Brain (tissue), 1 donor: ENCODE measurements around a stretch of chr10.

GRCh38 chr10:55627862-55629034 lies 732.8 kb downstream of the ZWINT start:
- RRBS = no CpG with 5 or more reads among the region's 57 CpGs

- RRBS = no CpG with 5 or more reads among the region's 10 CpGs
Measured at GRCh38 chr10:55629687-55630117, 731.4 kb downstream of the ZWINT start.

DNA sequence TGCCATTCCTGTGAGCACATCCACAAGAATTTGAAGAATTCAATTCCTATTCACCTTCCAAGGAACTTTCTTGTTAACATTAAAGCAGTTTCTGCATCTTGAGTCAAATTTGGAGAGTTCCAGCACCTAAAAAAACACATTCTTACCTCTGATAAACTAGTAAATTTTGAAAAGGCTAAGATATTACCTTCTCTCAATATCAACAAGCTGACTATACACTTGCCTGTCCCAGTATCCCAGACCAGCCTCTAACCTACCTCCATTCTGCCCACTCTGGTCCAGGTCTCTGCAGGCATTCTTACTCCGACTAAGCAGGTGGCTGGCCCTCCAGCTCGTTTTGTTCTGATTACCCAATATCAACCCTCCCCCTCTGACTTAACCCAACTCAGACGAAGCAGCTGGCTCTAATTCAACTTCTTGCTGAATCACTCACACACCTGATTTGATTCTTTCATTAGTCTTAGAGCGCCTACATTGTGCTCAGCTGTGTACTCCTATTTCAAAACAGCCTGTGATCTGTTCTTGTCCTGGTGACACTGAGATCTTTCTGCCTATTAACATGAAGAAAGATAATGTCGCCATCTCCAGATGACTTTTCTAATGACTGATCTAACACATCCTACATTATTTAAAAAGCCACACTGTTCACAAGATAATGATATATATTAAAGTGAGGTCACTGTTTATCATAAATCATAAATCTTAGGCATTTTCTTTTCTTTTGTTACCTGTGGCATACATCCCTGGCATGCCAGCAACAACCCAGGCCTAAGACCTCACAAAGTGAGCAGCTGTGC lies 275.0 kb downstream of the IPMK start:
- RRBS = no CpG with 5 or more reads among the region's 5 CpGs

- RRBS = no CpG with 5 or more reads among the region's 6 CpGs
Measured at GRCh38 chr10:58189283-58189896, 78.3 kb downstream of the IPMK start.

GRCh38 chr10:58191528-58192233 lies 76.0 kb downstream of the IPMK start:
- RRBS = no CpG with 5 or more reads among the region's 1 CpG

DNA sequence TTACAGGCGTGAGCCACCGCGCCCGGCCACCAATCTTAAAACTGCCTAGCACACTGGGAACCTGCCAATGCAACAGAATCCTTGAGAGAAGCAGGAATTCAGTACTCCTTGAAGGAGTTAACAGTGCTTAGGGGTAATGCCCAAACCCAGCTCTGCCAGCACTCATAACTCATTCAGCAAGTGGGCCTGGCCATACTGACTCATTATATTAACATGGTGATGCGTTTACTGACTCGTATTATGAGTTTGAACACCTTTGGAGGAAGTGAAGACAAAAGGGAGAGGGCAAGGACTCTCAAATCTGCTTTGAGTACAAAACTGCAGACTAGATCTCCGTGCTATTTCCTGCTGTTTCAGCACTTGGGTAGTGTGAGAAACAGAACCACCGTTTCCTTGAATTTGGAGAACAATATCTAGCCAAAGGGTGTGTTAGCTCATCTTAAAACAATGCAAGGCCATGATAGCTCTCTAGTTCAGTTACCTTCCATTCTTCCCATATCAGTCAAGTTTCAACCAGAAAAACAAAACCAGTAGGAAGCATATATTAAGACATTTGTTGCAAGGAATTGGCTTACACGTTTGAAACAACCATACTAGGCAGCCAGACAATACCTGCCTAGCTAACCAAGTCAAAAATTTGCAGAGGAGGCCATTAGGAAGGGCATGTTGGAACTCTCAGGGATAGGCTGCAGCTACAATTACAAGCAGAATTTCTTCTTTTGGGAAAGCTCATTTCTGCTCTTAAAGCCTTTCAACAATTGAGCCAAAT lies 30.7 kb downstream of the SLC16A9 start:
- RRBS = no CpG with 5 or more reads among the region's 9 CpGs

GRCh38 chr10:59698859-59699336 lies 10.8 kb downstream of the SLC16A9 start:
- RRBS = no CpG with 5 or more reads among the region's 6 CpGs

- RRBS = no CpG with 5 or more reads among the region's 1 CpG
Measured at GRCh38 chr10:59803399-59804130, 50.3 kb upstream of the MRLN start.

- RRBS = no CpG with 5 or more reads among the region's 3 CpGs
Measured at GRCh38 chr10:59897758-59898291, 8.5 kb downstream of the CCDC6 start.

DNA sequence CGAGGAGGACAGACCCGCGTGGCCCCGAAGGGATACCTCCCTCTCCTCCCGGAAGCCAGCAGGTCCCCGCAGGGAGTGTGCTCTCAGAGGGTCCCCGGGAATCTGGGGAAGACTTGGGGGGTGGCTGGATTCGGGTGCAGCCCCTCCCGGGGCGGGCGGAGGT lies 549 bp downstream of the CCDC6 start:
- RRBS = 2% methylated on average over 7 of the region's 11 CpGs

GRCh38 chr10:60138784-60139252 lies 232.5 kb upstream of the CCDC6 start:
- RRBS = no CpG with 5 or more reads among the region's 9 CpGs

- RRBS = no CpG with 5 or more reads among the region's 5 CpGs
Measured at GRCh38 chr10:60481145-60481602, 91.5 kb upstream of the ANK3 start.

GRCh38 chr10:60572290-60573231 lies 182.9 kb upstream of the ANK3 start:
- RRBS = no CpG with 5 or more reads among the region's 12 CpGs

DNA sequence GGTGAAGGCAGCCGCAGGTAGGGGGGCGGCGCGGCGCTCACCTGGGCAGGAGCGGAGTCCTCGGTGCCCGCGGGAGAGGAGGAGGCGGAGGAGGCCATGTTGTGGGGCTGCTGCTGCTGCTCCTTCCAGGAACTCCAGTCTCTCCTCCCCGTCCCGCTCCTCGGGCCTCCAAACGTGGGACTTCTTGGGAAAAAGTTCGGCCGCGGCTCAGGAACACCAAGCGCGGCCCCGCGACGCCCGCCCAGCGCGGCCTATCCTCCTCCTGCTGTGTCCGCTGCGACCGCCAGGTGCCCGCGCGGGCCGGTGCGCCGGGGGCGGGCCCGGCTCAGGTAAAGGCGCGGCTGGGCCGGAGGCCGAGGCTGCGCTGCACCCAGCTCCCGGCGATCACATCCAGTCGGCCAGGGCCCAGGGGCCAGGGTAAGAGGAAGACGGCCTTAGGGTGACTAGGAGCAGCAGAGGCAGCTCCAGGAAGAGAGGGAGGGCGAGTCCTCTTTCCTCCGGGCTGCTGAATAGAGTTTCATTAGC lies 45.0 kb upstream of the CDK1 start:
- RRBS = no CpG with 5 or more reads among the region's 47 CpGs

DNA sequence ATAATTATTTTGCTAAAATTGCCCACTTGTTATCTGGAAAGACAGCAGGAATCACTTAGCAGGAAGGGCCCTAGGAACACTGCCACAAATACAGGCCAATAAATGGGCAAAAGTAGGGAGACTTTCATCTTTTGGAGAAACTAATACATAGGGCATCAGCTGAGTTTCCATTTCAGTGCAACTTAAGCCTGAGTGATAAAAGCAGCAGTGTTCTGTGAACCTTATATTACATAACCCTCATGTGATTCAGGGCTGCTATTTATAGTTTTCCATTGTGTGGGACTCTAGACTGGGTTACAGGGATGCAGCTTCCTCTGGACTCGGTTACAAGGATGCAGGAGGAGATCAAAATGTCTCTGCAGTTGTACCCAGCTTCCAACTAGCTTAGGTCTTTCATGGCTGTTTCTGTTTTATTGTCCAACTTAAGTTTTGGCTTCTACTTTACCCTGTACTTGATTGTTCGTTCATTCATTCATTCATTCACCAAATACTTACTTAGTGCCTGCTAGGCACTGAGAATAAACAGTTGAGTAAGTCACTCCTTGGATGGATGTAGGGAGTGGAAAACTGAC lies 32.6 kb downstream of the CDK1 start:
- RRBS = no CpG with 5 or more reads among the region's 2 CpGs

GRCh38 chr10:60874824-60875164 lies 69.2 kb downstream of the RHOBTB1 start:
- RRBS = no CpG with 5 or more reads among the region's 8 CpGs